T47D (cell line): ENCODE measurements around a stretch of chr5.

DNA sequence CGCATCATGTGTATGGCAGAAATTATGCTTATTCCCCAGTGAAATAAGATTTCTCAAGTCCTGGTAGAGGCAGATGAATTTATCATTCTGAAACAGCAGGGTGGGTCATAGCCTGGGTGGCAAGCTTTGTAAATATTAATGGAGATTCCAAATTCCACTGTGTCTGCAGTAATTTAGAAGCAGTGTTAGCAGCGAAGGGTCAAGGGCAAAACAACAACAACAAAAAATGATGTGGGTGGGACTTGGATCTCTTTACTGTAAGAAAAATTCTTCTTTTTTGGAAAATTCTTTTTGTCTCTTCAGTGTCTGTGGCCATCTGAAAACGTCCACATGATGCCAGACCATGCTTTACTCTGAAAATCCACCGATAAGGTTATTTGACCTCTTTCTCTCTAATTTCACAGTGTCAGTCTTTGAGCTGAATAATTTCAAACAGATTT is 106.0 kb upstream of the RPS23 start:
- RRBS = no CpG with 5 or more reads among the region's 4 CpGs

GRCh38 chr5:82405299-82406037 is 127.3 kb upstream of the RPS23 start:
- RRBS = no CpG with 5 or more reads among the region's 6 CpGs

DNA sequence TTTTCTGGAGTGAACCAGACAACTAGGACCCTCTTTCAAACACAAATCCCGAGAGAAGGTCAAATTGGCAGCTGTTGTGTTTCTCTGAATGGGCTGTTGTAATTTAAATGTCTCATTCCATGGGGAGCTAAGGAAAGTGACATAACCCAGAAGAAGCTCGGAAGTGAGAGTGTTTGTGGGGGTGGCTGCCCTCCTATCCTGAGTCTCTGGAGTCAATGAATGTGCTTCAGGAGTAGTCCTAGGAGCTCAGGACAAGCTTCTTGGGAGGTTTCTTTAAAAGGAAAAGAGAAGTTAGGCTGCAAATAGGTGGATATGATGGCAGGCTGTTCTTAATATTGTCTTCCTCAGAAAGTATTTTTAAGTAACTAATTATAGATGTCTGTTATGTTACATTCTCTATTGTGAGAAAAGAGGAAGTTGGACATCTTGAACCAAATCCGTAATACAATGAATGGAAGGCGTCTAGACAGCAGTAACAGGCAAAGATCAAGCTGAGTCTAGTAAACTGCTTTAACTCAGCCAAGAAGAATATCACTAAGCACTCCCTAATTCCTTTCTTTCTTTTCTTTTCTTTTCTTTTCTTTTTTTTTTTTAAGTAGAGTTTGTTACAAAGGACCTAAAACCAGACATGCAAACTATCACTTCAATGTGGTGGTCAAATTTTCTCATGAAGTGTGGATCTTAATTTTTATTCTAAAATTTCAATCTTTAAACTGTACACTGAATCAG is 49.9 kb downstream of the TMEM167A start:
- RRBS = no CpG with 5 or more reads among the region's 4 CpGs

DNA sequence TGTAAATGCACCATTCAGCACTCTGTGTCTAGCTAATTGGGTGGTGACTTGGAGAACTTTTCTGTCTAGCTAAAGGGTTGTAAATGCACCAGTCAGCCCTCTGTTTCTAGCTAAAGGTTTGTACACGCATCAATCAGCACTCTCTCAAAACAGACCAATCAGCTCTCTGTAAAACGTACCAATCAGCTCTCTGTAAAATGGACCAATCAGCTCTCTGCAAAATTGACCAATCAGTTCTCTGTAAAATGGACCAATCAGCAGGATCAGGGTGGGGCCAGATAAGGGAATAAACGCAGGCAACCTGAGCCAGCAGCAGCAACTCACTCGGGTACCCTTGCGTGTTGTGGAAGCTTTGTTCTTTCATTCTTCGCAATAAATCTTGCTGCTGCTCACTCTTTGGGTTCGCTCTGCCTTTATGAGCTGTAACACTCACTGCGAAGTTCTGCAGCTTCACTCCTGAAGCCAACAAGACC is 57.1 kb downstream of the XRCC4 start:
- RRBS = no CpG with 5 or more reads among the region's 8 CpGs

DNA sequence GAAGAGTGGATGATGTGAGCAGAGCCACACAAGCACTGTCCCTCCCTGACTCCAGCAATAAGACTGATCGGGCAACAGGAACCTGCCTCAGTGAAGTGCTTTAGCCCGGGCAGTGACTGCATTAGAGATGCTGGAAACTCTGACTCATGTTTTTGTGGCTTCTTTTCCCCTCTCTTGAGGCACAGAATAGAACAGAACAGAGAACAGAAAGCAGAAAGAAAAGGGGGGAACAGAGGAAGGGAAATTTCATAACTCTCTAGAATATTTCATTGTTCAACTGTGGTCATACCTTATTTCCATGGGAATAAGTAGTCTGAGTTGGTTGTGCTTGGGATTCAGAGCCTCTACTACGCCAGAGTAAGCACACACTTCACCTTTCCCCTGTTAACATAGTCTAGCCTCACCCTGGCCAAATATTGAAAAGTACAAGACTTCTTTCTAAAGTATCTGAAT is 164.8 kb upstream of the VCAN start:
- RRBS = no CpG with 5 or more reads among the region's 3 CpGs

DNA sequence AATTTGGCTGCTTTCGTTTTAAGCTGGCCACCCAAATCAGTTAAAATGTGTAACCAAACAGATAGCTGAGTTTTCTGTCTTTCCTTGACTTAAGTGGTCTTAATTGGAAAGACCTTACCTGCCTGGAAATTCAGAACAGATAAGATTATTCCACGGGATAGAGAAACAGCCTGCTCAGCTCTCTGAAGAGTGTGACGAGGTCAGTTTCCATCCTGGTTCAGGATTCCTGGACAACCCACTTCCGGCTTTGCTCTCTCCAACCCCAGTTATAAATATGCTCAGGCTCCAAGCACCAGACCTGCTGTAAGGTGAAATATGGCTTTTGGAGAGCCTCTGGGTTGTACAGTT is 908.7 kb upstream of the EDIL3 start:
- RRBS = no CpG with 5 or more reads among the region's 4 CpGs

DNA sequence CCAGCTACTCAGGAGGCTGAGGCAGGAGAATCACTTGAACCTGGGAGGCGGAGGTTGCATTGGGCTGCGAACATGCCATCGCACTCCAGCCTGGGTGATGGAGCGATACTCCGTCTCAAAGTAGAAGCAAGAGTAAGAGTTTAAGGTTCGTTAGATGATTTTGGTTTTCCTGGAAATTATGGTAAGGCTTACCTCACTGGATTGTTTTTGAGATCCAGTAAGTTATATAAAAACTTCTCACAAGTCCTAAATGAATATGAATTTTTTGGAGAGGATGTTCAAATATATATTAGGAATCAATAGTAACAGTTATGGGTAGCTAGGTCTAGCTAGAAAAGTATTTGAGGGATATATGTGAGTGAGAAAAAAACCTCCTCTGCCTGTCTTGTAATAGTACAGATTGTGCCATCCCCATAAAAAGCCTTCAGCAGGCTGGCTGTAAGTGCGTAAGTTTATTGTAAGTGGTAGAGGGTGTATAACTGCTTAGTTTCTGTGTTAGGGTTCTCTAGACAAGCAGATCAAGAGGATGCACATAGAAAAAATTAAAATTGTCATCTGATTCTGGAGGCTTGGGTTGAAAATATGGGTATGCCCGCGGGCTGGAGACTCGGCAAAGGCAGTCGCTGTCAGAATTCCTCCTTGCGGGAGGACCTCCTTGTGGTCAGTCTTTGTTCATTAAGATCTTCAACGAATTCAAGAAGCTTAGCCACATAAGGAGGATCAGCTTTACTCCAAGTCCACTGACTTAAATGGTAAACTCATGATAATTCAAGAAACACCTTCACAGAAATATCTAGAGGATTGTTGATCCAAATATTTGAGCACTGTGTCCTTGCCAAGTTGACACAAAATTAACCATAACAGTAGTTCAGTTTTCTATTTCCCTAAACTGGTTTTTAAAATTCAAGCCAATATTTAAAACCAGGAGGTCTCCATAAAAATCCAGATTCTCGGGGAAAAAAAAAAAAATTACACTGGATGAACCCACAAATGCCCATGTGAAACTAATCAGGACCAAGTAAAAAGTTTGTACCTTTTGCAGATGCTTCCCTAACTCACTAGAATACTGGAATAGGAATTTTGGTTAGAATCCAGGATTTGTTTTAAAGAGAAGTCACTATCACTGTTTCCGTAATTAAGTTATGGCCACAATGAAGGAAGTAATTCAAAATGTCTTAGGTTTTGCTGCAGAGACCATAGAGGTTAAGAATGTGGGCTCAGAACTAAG is 4.8 kb downstream of the COX7C start:
- RRBS = no CpG with 5 or more reads among the region's 15 CpGs

- RRBS = no CpG with 5 or more reads among the region's 5 CpGs
Observed at GRCh38 chr5:87121205-87121954, 146.3 kb upstream of the RASA1 start.

DNA sequence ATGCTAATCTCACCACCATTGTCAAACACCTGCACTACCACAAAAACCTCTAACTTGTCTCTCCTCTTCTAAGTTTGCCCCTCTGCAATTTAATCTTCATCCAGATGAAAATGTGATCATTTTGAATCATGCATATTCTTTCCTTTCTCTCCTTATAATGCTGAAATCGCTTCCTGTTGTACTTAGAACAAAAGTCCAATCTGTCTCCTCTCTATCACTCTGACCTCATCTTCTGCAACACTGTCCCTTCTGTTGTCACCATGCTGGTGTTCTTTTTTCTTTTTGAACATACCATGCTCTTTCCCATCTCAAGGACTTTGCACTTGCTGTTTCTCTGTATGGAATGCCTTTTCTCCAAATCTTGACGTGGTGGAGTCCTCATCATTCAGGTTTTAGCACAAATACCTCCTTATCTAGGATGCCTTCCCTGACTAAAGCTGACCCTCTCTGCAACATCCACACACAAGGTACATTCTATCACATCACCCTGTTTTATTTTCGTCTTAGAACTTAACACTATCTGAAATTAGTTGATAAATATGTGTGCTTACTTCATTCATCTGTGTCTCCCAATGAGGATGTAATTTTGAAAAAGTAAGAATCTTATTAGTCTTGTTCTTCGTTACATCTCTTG is 145.5 kb upstream of the RASA1 start:
- RRBS = no CpG with 5 or more reads among the region's 4 CpGs

GRCh38 chr5:87390678-87391445 is 21.9 kb downstream of the CCNH start:
- RRBS = no CpG with 5 or more reads among the region's 5 CpGs

DNA sequence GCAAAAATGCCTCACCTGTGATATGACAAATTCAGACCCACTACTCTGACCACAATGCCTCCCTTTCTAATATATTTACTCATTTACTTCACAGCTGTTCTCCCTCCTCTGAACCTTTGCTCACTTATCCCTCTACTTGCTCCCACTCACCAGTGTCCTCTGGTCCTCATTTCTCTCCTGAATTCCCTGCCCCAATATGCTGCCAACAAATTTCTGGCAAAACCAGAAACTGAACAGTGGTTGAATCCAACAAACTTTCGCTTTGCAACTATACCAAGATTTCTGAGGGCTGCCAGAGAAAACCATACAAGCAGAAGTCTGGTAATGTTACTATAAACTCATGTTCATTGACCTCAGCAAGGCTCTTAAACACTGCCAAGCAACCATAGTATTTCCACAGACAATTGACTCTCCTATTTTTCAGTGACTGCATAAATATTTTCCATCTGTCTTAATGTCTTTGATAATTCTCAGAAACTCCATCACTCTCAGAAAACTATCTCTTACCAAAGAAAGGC is 7.1 kb downstream of the CCNH start:
- RRBS = no CpG with 5 or more reads among the region's 1 CpG

GRCh38 chr5:87408320-87409093 is 4.2 kb downstream of the CCNH start:
- RRBS = no CpG with 5 or more reads among the region's 4 CpGs

GRCh38 chr5:87899357-87899811 is 369.3 kb downstream of the TMEM161B start:
- RRBS = no CpG with 5 or more reads among the region's 2 CpGs

GRCh38 chr5:88142618-88143131 is 126.0 kb downstream of the TMEM161B start:
- RRBS = no CpG with 5 or more reads among the region's 6 CpGs

DNA sequence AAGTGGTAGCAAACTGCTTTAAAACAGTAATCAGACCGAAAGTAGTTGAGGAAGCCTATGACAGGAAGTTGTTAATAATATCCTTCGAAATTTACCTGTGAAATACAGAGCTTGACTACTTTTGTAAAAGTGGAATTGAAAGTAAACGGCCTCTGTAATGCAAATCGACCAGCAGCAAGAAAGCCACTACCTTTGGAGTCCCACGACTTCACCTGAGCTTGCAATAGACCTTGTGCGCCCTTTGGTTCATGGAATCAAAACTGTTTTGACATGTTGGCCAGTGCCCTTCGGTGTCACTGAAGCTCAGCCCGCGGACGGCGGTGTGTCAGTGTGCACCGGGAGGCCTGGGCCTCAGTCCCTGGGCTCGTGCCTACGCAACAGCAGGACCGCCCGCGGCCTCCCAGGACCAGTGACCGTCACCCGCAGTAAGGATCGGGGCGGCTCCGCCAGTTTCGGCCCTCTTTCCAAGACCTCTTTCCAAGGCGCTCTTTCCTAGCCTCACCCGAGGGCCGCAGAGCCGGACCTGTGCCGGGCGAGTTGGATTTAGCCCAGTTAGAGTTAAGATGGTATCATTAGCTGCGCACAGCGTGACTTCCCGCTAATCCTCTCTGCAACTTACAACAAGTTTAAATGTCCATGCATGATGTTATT is 223.3 kb downstream of the MEF2C start:
- RRBS = no CpG with 5 or more reads among the region's 32 CpGs

DNA sequence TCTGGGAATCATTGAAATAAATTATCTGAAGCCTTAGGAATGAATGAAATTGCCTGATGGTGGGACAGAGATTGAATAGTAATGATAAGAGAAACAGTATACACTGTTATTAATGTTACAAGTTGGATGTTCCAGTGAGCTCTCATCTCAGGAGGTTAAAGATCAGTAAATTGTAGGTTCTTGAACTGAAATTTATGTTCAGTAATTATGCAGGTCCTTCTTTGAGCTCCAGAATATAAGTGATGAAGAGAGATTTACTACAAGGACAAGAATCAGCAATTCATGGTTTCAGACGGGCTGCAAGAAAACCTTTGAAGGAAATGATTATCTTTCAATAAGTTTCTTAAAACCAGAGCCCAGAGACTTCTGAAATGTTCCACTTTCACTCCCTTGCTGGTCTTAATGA is 505.7 kb upstream of the MEF2C start:
- RRBS = no CpG with 5 or more reads among the region's 1 CpG

DNA sequence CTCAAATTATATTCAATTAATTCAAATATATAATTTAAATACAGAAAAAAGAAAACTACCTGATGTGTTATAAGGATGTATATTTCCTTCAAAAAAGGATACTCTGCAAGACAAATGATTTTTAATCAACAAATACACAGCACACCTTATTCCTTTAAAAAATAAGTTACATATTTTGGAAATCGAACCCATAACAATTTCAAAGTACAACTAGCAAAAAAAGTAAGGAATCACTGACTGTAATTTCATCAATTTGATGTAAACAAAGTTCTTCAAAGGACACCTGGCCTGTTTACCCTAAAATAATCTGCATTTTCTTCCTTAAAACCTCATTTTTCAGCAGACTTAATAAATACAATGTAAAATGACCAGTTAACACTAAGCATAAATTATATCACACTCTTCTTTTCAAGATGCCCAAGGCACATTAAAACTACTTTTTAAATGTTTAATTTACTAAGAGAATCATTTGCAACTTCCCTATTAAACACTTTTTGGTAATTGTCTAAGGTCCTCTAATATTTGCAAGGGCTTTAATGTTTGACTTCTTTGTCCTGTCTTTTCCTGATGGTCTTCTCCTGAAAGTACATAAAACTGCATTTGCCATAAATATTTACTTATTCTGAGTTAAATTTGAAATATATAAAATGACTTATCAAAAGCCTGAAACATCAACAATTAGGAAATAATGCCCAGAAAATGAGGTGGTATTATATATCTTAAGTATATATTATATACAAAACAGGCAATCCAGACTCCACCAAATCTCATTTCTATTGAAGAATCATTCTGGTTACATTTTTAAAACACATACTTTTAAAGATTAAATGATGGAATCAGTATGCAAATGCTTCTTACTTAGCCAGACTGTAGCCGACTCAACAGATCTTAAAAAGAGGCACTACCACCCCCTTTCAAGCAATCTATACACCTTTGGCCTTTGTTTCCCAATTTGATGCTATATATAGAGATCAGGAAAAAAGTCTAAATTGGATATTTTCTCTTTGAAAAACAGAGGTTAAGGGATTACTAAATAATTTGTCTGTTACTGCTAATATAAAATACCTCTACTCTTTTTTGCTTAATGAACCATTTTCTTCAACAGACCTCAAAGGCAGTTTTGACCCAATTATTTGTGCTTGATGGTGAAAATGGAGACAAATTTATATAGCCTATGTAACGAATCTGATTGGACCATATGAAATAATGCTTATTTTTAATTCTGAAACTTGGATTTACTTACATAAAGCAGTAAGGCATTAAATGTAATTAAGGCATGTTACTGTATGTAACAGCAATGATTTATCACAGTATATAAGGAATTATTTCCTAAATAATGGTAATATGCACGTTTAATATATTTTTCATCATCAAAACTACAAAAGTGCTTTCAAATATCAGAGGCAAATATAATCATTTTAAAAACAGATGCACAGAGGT is 12.2 kb downstream of the LYSMD3 start:
- RRBS = no CpG with 5 or more reads among the region's 4 CpGs

- RRBS = no CpG with 5 or more reads among the region's 4 CpGs
Observed at GRCh38 chr5:90613950-90614409, 55.4 kb downstream of the ADGRV1 start.

GRCh38 chr5:90877063-90877375 is 318.4 kb downstream of the ADGRV1 start:
- RRBS = no CpG with 5 or more reads among the region's 2 CpGs

DNA sequence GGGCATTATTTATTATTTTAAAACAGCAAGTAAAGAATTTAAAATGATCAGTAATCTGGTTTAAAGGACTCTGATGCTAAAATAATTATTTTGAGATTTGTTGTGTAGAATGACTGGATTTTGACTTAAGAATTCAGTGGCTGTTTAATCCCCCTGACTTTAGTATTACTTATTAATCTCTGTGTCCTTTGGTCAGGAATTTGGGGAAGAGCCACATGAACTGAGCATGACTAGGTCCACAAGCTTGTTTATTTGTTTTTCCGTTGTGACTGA is 356.6 kb downstream of the ADGRV1 start:
- RRBS = no CpG with 5 or more reads among the region's 1 CpG